Left lung (tissue), 1 donor: ENCODE measurements around a stretch of chr10.

- PRO-cap: bidirectional peak, plus-strand start at chr10:104325709, minus-strand start at chr10:104325599
These were observed 13.1 kb downstream of the ITPRIP start for GRCh38 chr10:104324951-104325829.

GRCh38 chr10:104325909-104326726 is 12.1 kb downstream of the ITPRIP start:
- PRO-cap: bidirectional peak, plus-strand start at chr10:104326321, minus-strand start at chr10:104326123

- PRO-cap: no peak
These were observed 9.9 kb downstream of the ITPRIP start for GRCh38 chr10:104328330-104328838.

- PRO-cap: no peak
These were observed 5.8 kb downstream of the ITPRIP start for GRCh38 chr10:104332294-104333090.

DNA sequence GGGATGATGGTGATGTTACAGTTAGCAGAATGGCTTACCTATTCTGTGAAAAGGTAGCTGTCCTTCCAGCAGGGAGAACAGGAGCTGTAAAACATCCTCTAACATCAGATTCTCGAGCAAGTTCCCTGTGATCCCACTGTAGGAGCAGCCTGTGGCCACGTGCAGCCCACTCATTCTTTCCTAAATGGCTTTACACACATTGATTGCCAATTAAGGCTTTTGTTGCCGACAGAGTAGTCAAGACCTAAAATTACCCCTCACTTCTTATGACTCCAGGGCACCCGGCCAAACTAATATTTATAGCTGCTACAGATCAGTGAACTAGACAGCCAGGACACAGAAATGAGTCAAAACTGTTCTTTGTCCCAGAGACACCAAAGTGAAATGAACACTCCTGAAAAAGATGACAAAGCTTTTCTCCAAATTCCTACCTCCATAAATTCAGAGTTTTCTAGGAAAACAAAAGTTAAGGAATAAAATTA is 832.1 kb downstream of the SORCS3 start:
- PRO-cap: no peak

- PRO-cap: no peak
These were observed 1153.4 kb downstream of the SORCS1 start for GRCh38 chr10:106010954-106011702.

GRCh38 chr10:107032262-107032849 is 132.2 kb downstream of the SORCS1 start:
- PRO-cap: no peak

DNA sequence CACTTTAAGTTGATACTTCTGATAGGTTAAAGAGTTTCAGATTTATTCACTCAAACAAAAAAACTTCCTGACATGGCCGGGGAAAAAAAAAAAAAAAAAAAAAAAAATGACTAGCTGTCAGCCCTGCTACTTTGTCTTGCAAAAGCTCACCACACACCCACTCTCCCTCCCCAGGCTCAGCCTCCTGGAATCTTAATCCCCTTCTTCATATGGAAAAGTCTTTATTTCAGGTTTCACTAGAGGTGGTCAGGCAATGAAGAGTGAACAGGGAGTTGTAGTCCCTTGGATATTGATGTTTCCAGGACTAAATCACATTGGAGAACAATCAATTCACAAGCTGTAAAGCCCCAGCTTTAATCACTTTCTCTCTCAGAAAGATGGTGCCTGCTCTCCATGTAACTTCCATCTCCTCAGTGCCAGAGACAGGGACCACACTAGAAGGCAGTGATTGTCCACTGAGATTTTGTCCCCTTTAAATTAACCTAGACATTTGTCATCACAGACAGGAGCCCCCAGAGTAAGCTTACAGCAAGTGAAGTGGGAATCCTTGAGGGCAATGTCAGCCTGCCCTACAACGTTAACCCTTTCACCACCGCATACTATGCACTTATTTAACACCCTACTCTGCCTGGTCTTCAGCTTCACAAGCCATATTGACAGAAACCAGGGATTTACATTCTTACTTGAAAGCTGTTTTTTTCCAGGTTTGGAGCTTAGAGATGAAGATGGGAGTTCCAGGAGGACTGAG is 749.2 kb upstream of the SORCS1 start:
- PRO-cap: no peak

GRCh38 chr10:109253069-109253466 is 670.2 kb downstream of the XPNPEP1 start:
- PRO-cap: no peak

- PRO-cap: no peak
These were observed 40.4 kb upstream of the ADD3 start for GRCh38 chr10:109967047-109968163.

DNA sequence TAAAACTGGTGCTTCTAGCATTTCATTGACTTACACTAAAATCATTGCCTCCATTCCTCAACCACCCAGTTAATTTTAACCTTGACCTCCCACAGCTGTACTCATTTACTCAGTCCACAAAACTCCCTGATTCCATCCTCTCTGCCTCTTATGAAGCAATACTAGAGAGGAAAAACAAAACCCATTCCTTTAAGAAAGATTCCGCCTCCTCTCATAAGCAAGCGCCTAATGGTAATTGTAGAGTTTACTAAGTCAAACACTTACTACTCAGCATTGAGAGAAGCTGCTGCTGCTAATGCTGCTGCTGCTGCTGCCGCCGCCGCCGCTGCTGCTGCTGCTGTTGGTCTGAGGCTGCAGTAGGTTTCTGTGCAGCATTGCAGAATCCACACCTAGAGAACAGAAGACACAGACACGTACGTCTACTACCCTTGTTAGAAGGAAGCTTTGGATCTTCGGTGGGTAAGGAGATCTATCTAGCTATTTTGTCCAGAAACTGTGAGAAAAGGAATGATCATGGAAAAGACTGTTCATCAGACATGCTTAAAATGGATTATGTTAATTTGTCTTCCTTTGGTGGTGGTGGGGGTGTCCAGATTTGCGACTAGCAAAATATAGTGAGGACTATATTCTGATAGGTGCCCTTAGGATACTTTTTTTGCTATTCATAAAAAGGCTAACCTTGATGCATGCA is 1.9 kb upstream of the ADD3 start:
- PRO-cap: unidirectional peak, plus-strand start at position 240 of the sequence; unidirectional peak, plus-strand start at position 276 of the sequence

DNA sequence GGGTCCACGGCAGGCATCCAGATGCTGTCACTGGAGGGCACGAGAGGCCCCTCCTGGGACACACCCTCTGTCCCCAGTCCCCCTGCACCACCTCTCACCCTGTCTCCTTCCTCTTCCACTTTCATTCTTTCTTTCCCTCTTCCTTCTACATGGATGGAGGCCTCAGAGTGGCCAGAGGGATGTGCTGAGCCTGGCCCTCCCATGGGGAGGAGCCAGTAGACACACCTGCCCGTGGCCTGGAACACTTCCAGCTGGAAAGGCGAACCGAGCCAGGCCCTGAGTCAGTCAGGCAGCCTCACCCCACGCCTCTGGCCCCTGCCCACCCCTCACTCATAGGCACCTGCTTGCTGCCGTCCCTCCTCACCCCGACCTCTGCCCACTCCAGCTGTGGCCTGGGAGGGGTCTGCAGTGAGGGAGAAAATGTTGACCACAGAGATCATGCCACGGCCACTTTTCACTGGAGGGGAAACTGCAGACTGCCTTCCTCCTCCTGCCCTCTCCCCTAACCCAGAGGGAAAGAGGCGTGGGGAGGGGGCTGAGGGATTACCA is 55.9 kb upstream of the MXI1 start:
- PRO-cap: no peak

DNA sequence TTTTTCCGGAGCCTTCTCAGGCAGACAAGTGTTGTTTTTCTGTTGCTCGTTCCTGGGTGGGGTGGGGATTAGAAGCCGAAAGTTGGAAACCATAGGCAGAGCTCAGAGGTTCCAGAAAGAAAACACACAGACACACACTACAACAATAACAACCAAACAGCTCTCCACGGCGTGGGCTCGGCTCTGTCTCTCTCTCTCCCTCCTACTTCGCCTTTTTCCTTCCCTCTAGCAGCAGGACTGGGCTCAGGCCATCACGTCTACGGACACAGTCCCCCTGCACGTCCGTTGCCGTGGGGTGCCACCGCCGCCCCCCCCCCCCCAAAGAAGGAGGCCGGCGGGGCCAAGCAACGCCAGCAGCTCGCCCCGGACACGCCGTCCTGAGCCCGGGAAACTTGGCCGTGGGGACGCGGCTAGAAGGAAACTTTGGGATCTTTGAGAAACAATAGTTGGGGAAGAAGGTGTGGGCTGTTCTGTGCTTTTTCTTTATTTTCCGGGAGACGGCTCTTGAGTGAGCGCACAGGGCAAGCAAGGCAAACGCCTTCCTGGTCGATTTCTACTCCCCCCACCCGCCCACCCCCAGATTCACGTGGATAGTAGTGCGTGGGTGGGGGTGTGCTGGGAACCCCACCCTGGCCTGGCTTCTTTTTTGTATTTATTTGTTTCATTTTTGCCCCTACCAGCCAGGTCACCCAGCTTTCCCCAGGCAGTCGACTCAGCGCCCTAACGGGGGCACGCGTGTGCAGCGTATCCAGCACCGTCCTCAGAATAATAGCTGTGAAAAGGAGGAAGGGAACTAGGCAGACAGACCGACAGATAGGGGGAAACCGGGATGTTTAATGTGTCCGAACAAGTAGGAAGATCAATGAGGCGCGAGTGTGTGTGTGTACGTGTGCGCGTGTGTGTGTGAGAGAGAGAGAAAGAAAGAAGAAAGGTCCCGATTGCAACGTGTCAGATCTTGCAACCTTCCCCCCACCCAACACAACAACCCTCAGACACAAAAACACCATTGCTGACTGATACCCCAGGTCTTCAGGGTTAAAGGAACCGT is 1.4 kb downstream of the MXI1 start:
- PRO-cap: bidirectional peak, plus-strand start at position 706 of the sequence, minus-strand start at position 555 of the sequence; bidirectional peak, plus-strand start at position 775 of the sequence, minus-strand start at position 767 of the sequence

DNA sequence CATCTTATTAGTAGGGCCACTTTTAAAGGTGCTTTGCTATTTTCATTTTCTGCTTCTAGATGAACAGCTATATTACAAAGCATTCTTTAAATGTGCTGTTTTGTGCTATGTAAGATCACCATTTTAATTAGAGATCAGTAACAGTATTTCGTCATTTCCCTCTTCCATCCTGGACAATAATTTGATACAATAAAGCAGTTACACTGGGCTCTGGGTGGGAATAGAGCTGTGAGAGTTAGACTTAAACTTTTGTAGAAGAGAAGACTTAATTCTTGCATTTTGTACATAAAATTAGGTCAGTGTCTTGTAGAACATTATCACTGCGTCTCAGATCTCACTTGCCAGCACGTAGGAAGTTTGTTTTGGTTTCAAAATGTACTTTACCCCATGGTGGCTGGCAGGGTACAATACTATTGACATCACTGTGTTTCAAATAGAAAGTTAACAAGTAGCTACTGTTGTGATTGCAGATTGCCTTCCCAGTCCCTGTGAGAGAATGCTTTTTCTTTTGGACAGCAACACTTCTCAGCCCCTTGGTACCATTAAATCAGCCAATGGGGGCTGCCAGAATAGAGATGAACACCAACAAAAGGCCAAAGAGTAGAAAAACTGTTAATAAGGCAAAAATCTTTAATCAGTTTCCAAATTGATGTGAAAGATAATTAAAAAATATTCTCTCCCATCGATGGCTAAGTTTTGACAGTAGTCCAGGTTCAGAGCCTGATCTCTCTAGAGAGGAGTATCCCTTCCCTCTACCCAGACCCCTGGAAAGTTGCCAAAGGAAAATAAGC is 35.2 kb downstream of the SMNDC1 start:
- PRO-cap: no peak

DNA sequence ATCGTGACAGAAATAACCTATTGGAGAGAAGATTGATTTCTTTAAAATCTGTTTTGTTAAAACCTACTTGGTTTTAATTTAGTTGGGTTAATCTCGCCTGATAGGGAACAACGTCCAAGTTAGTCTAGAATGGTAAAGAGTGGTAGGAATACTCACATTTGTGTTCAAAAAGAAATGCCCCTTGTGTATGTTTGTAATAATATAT is 643 bp upstream of the SMNDC1 start:
- PRO-cap: no peak

DNA sequence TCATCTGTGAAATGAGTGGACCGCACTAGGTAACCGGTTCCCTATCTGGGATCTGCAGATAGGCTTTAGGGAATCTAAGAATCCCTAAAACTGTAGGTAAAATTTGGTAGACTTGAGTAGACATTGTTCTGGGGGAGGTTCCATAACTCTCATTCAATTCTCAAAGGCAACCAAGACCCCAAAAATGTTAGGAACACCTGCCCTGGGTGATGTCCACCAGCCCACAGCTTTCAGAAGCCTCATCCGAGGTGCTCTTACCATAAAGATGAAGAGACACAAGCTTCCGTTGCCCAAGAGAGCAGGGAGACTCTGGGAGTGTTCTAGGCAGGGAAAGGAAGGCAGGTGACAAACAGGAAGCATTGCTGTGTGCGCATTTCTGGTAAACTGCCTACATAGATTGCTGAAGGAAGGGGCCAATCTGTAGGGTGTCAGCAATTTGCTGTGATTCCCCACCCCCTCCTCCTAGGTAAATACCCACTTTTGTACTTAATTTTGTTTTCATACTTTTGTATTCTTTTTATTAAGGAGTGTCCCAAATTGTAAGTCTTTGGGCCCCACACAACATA is 51.2 kb upstream of the SMNDC1 start:
- PRO-cap: no peak

DNA sequence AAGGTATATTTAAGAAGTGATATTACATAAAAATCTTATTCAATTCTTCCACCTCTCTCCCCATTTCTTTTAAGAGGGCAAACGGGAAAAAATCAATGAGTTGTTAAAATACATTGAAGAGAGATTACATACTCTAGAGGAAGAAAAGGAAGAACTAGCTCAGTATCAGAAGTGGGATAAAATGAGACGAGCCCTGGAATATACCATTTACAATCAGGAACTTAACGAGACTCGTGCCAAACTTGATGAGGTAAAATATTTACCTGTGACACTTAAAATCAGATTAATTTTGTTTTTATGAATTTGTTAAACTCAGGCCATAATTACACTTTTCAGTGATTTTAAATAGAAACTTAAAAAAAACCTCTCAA is 14.3 kb downstream of the SMC3 start:
- PRO-cap: no peak

DNA sequence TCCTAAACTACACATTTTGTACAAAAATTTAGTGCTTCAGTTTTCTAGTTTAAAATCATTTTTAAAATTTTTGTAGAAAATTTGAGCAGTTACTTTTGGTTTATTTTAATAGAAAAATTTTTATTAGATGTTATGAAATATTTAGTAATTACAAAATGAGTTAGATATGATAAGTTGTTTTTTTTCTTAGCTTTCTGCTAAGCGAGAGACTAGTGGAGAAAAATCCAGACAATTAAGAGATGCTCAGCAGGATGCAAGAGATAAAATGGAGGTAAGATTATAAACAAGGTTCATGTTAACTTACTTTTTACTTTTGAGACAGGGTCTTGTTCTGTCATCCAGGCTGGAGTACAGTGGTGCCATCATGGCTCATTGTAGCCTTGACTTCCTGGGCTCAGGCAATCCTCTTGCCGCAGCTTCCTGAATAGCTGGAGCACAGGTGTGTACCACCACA is 14.9 kb downstream of the SMC3 start:
- PRO-cap: no peak

DNA sequence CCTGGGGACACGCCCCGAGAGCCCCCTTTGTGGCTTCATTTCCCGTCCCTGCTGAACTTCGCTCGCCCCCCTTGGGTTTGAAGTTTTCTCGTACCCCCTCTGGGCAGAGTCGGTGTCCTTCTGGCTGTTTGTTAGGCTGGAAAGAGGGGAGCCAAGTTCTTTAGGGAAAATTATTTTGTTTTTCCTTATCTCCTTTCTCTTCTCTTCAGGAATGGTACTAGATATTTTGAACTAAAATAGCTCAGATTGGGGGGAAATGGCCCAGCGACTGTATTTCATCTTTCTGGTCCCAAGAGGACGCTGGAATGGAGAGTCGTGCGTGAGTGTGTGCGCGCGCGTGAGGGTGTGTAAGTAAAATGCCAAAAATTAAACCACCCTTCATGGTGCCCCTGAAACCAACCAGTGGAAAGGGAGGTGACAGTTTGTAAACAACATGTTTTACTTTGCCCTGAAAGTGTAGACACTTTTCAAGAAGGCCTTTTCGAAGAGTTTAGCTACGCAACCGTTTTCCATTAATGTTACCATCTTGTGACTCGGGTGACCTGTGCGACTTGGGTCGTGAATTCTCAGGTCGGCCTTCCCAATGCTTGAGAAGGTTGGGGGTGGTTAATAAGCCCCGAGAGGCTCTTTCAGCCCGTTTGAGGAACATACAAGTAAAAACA is 677 bp downstream of the RBM20 start:
- PRO-cap: no peak

- PRO-cap: no peak
These were observed 20.9 kb downstream of the RBM20 start for GRCh38 chr10:110664846-110665595.